Penis (tissue), 1 donor: Measurements from ENCODE around the gene ZNF268.

GRCh38 chr12:132467993-132468296 lies 22.0 kb upstream of the FBRSL1 start:
- PRO-cap = no peak

- PRO-cap = no peak
These were observed 738 bp downstream of the P2RX2 start for GRCh38 chr12:132619308-132619720.

GRCh38 chr12:132700887-132701652 lies 9.6 kb upstream of the PGAM5 start:
- PRO-cap = no peak

GRCh38 chr12:132731426-132732078 lies 20.9 kb downstream of the PGAM5 start:
- PRO-cap = no peak

DNA sequence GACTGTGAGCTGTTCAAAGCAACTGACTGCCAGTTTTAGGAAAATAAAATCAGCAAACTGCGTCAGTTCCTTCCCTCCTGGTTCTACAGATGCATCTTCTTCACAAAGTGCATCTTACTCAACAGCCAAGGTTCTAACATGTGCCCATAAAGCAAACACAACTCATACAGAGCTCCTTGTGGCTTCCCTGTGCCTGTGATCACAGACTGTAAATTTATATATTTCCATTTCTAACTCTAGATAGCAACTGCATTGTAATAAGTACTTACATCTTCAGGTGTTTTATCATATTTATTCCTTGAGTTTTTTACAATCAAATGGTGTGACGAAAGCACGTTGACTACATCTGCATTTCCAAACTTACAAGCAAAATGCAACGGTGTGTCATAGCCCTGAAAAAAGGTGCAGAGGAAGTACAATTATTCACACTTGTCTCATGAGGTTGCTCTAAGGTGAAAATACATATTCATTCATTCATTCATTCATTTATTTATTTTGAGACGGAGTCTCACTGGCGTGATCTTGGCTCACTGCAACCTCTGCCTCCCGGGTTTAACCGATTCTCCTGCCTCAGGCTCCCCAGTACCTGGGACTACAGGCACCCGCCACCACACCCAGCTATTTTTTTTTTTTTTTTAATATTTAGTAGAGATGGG lies 18.6 kb downstream of the ANKLE2 start:
- PRO-cap = no peak

DNA sequence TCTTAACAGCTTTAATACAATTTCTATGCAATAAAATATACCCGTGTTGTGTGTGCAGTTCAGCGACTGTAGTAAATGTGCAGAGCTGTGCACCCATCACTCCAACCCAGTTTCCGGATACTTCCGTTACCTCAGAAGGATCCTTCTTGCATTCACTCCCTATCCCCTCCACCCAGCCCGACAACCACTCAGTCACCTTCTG lies 4.0 kb upstream of the GOLGA3 start:
- PRO-cap = no peak

DNA sequence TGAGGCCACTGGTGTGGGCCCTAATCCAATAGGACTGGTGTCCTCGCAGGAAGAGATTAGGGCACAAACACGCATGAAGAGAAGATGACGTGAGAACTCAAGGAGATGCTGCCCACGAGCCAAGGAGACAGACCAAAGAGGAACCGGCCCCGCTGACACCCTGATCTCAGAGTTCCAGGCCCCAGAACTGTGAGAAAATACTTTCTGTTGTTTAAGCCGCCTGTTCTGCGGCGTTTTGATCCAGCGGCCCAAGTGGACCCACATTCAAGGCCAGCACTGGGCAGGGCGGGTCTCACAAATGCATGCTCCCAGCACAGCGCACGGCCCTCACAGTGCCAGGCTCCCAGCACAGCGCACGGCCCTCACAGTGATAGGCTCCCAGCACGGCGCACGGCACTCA lies 6.8 kb upstream of the GOLGA3 start:
- PRO-cap = no peak

DNA sequence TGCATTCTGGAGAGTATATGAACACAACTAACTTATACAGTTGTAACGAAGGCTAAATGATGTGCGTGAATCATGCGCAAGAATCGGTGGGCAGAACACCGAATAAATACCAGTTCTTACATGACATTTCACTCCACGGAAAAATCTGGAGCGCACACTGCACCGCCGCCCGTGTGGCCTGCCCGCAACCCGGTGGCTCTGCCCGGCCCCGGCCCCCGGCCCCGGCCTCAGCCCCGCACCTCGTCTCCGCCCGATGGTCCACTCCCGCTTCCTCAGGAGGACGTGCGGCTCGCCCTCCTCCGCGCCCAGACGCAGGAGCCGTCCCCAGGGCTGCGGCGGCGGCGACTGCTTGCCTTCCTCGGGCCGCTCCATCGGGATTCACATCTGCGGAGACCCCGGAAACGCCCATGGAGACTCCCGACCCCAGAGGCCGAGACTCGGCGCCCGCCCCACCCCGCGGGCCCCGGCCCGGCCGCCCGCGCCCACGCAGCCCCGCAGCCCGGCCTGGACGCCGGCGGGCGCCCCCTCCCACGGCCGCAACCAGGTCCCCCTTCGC lies 370 bp downstream of the CHFR start:
- PRO-cap = unidirectional peak, minus-strand start at position 382 of the sequence

GRCh38 chr12:133079217-133079881 lies 1.4 kb upstream of the ZNF140 start:
- PRO-cap = no peak

DNA sequence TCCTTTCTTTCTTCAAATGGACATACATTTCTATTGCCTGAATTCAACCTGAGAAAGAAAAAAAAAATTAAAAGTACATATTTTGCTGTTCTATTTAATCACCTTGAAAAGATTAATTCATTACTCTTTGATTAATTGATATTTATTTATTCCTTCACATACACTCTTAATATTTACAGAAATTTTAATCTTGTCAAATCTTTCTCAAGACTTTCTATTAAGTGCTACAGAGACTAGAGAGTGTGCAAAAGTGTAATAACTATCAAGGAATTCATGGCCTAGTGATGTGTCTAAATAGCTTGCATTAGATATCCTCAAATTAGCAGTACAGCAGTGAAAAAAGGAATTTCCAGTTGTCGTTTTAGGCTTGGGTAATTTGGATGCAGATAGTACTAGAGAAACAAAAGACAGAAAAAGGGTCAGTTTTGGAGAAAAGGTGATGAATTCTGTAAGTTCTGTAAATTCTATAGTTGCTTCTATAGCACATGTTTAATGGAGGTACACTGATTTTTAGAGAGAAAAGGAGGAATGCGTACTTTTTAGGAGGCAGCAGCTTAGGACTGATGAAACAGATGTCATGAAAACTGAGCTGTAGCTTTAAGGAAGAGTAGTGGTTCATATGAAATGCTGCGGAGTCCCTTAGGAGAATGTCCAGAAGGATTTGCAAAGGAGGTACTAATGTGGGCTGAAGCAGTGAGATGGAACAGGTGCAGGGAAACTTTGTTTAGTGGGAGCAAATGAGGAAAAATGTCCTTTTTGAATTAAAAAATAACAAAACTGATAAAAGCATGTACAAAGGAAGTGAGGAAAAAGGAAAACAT lies 3.7 kb downstream of the ZNF140 start:
- PRO-cap = no peak

GRCh38 chr12:133139160-133139831 lies 8.9 kb downstream of the ZNF10 start:
- PRO-cap = no peak

DNA sequence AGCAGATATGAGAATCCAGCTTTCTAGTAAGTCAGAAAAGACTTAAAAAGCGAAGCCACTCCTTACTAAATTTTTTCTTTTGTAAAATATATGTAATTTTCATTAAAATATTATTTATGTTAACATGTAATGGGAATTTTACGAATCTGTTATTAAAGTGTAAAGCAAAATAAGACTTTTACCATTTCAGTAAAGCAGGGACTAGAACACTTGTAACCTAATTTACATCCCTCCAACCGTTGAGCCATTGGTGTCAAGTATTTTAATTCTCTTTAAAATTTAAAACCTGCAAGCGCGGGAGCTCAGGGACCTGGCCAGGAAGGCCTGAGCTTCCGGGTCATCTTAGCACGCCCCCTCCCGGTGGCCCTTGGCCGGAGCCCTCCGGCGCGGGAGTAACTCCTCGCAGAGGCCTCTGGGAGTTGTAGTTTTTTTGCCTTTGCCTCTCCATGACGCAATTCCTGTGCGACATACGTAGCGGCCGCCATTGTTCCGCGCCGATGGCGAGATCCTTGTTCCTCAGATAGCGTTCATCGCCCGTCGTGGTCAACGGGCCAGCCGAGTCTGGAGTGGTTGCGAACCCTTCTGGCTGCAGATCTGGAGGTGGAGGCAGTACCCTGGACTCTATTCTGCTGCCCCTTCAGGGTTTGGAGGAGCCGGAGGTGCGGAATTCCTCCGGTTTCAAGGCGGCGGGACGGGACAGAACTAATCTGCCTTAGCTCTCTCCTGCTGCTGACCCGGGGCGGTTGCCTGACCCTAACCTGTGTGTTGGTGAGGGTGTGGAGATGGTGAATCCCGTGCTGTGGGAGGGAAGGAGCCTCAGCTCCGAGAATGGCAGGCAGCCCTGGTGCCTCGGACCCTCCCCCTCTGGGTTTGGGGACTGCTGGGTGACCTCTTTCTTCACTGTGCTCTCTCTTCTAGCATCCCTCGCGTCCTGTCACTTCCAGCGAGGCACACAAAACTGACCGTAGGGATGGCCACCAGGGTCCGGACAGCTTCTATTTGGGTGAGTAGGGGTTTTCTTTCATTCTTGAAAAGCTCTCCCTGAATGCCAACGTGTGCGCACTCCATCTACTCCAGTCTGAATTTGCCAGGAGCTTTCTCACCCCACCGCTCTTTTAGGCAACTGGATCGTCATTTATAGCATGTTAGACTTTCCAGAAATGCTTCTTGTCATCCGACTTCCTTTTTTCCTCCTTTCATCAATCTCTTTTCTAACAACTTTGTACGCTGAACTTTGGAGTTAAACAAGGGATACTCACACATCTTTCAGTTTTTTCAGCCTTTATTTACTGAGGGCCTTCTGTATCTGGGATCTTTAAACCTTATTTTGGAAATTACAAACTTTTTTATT lies at the start of gene ZNF268:
TSS of gene ZNF268 (plus strand) at position 468 of the 1,351 bp plus-strand sequence.
- PRO-cap = bidirectional peak, plus-strand start at position 487 of the sequence, minus-strand start at position 317 of the sequence

DNA sequence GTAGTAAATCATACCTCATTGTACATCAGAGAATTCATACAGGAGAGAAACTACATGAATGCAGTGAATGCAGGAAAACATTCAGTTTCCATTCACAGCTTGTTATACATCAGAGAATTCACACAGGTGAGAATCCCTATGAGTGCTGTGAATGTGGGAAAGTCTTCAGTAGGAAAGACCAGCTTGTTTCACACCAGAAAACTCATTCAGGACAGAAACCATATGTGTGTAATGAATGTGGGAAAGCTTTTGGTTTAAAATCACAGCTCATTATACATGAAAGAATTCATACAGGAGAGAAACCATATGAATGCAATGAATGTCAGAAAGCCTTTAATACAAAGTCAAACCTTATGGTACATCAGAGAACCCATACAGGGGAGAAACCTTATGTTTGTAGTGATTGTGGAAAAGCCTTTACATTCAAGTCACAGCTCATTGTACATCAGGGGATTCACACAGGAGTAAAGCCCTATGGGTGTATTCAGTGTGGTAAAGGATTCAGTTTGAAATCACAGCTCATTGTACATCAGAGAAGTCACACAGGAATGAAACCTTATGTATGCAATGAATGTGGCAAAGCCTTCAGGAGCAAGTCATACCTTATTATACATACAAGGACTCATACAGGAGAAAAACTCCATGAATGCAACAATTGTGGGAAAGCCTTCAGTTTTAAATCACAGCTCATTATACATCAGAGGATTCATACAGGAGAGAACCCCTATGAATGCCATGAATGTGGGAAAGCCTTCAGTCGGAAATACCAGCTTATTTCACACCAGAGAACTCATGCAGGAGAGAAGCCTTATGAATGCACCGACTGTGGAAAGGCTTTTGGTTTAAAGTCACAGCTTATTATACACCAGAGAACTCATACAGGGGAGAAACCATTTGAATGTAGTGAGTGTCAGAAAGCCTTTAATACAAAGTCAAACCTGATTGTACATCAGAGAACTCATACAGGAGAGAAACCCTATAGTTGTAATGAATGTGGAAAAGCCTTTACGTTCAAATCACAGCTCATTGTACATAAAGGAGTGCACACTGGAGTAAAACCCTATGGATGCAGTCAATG lies 21.7 kb downstream of the ZNF268 start:
- PRO-cap = no peak